Calu3 (cell line): ENCODE data around the genes GUCA1A and GNMT.

DNA sequence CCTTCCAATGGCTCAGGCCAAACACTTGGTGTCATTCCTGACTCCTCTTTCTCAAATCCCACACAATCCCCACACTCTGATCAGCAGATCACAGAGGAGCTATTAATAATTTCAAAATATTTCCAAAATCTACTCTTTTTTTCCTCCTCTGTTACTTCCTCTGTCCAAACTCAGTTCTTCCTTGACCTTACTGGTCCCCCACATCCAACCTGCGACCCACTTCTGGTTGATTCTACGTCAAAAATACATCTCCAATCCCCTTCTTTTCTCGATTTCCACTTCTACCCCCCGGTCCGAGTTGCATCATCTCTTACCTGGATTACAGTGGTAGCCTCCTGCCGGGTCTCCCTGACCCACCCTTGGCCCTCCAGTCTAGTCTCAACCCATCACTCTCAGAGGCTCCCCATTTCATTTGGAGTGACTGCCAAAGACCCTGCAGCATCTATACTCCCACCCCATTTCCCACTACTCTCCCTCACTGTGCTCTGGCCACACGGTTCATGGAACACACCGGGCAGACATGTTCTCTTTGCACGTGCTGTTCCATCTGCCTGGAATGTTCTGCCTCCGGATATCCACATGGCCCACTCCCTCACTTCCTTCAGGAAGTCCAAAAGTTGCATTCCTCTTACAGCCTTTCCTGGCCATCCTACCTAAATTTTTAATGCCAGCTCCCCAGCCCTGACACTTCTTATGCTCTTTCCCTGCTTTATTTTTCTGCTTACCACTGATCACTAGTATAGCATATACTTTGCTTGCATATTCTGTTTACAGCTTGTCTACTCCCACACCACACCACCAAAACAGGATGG, 6.1 kb upstream of the CCND3 start:
- PRO-cap, result no peak

DNA sequence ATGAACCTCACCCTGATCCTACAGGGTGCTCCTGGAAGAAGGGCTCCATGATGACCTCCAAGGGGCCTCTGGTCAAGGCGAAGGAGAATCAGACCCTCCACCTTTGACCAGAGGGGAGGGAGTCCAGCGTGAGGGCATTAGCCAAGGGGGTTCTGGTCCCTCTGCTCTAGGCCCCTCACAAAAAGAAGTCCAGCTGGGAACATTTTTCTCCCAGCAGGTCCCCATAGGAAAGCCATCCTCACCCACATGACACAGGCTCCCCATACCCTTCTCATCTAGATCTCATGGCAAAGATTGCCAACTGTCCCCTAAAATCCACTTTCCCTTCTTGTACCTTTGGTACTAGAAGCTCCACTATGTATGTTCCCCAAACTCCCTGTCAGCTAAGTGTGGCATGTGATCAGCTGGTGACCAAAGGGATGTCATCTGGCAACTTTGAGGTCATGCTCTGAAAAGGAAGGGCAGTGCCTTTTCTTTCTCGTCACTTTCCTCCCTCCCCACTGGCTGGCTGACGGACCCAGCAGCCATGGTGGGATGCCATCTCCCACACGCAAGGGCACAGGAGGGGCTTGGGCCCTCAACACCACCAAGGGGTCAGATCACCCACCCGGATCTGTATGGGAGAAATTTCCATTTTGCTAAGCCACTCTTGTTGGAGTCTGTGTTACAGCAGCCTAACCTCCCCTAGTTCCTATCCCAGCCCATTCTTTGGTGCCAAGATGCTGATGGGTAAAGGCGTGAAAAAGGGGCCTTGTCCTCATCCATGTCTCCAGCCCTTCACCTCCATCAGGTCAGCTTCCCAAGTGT, 23.8 kb upstream of the TAF8 start:
- PRO-cap, result no peak

GRCh38 chr6:42116337-42117591, 25.7 kb downstream of the C6orf132 start:
- PRO-cap, result no peak

- PRO-cap, result bidirectional peak, plus-strand start at chr6:42140232, minus-strand start at chr6:42140009
Observed at GRCh38 chr6:42139812-42140511, 2.5 kb downstream of the C6orf132 start.

GRCh38 chr6:42173231-42173581, at the start of gene GUCA1A:
GUCA1A (plus strand) TSS chr6:42173364.
- PRO-cap, result no peak

DNA sequence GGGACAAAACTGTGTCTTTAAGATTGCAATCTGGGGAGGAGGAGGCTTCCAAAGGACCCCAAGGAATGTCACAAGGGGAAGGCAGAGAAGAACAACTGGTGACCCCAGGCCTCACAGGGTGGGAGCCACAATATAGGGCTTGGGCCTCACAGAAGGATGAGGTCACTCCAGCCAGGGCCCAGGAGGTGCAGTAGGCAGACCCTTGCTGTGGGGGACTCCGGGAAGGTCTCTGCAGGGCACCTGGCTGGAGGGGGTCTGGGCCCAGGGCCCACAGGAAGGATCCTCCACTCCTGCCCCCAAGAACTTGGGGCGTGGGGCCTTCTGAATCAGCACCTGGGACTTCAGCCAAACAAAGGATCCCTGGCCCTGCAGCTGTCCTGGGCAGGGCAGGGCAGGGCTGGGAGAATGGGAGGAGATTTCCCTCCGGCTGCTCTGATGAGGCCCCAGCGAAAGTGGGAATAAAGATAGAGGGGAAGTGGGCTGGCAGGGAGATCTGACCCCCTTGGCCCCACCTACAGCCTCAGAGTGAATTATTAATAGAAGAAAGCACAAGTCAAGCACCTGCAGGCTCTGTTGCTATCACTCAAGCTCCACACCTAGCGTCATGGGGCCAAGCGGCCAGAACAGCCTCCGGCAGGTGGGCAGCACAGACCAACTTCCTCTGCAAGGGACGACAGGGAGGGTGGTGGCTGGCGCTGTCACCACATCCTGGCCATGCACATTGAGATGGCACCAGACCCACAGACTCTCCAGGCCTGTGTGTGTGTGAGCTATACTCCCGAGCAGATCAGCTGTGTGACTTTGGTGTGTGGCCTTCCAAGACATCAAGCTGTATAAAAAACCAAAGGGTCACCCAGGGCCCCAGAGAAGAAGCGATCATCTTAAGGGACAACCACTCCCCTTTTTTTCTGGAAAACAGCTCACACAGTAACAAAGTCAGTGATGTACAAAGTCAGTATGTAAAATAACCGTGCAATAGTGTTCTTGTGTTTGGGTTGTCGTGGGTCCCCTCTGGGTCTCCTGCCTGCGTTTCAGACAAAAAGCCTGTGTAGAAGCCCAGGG, 61.7 kb upstream of the MRPS10 start:
- PRO-cap, result no peak

GRCh38 chr6:42440726-42441456, 10.8 kb downstream of the TRERF1 start:
- PRO-cap, result no peak

DNA sequence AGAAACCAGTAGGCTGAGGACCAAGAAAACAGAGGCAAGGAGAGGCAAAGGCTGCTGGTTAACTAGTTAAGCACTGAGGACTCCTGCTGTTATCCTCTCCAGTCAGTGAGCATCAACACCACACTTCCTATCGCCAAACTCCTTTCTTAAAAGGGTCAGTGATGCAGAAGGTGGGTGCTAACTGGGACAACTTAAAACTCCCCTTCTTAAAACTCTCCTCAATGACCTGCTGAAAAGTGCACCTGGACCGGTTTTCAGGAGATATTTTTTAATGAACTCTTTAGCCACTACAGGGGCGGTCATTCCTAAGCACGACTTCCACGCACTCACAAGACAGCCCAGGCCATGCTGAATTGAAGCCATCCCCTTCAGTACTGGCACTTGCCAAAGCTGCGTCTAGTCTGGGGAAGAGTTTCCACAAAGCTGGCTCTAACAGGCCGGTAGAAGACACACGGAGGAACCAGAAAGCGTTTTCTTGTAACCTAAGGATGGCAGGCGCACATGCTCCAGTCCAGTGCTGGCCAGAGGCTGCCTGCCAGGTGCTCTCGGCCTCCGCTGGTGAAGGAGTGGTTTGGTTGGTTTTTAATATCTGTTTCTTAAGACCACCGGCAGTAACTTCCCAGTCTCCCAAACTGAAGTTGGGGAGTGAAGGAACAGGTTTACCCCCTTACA, 1.5 kb downstream of the TRERF1 start:
- PRO-cap, result no peak

DNA sequence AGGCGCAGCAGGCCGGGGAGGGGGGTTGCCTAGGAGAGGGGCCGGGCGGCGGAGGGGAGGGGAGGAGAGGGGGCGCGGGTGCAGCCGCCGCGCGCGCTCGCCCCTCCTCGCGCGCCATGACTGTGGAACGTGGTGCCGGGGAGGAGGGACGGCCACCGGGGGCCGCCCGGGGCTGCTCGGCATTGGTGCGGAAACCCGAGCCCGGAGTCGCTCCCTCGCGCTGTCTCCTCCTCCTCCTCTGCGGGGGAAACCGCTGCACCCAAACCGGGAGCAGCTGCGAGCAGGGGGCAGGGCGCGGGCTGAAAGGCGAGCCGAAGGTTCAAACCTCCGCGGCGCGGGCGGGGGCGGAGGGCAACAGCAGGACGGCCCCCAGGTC, 1.3 kb upstream of the TRERF1 start:
- PRO-cap, result bidirectional peak, plus-strand start at position 117 of the sequence, minus-strand start at position 122 of the sequence; bidirectional peak, plus-strand start at position 248 of the sequence, minus-strand start at position 240 of the sequence

DNA sequence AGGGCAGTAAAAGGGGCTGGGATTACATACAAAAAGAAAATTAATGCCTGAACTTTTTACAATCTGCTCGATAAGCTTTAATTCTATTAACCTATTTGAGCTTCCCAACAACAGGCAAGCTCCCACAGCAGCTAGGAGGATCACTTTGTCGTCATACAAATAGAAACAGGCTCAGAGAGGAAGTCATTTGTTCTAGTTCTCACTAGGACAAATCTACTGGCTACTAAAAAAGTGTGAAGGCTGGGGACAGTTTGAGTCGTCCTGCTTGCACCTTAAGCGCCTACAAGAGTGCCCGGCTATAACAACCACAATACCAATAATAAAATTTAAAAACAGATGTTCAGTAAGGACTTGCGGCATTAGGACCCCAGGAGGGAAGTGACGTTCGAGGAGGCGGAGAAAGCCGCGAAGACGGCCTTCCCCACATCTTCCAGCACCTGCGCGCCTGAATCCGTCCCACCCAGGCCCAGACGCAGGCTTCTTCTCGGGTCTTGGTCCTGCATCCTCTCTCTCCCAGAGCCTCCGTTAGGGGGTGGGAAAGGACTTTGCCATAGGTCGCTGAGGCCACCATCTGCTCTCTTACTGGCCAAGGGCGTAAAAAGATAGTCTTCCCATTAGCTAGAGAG, 439 bp upstream of the CNPY3 start:
- PRO-cap, result bidirectional peak, plus-strand start at position 448 of the sequence, minus-strand start at position 380 of the sequence

DNA sequence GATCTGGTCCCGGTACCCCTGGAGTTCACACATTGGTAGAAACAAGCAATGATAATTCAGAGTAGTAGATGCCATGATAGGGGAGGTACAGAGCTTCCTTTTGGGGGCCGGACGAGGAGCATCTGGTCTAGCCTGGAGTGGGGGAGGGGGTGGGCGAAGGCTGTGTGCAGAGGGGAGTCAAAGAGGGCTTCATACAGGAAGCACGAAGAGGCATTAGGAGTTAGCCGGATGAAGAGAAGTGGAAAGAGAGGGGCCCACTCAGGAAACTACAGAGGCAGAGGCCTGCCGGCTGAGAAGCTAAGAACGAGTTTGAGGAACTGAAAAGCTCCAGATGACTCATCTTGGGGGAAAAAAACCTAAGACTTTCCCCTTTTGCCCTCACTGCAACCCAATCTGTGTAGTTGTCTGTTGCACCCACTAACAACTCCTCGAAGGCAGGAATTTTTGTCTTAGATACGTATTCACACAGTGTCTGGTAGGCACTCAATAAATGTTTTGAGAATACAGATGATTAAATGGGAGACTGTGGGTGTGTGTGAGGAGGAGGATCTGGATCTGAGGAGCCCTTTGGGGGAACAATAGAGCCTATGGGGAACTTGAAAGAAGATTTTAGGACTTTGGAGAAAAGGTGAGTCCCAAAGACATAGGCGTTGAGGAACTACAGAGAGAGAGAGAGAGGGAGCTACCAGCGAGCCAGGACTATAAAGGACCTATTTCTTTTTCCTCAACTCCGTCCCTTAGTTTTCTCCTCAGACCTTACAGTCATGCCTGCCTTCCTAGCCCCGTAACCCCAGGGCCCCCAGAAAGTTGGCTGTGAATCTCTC, 809 bp downstream of the CNPY3 start:
- PRO-cap, result bidirectional peak, plus-strand start at position 378 of the sequence, minus-strand start at position 311 of the sequence

GRCh38 chr6:42959998-42961006, at the start of gene GNMT:
GNMT (plus strand) TSS chr6:42960754.
- PRO-cap, result bidirectional peak, plus-strand start at chr6:42960754, minus-strand start at chr6:42960650

DNA sequence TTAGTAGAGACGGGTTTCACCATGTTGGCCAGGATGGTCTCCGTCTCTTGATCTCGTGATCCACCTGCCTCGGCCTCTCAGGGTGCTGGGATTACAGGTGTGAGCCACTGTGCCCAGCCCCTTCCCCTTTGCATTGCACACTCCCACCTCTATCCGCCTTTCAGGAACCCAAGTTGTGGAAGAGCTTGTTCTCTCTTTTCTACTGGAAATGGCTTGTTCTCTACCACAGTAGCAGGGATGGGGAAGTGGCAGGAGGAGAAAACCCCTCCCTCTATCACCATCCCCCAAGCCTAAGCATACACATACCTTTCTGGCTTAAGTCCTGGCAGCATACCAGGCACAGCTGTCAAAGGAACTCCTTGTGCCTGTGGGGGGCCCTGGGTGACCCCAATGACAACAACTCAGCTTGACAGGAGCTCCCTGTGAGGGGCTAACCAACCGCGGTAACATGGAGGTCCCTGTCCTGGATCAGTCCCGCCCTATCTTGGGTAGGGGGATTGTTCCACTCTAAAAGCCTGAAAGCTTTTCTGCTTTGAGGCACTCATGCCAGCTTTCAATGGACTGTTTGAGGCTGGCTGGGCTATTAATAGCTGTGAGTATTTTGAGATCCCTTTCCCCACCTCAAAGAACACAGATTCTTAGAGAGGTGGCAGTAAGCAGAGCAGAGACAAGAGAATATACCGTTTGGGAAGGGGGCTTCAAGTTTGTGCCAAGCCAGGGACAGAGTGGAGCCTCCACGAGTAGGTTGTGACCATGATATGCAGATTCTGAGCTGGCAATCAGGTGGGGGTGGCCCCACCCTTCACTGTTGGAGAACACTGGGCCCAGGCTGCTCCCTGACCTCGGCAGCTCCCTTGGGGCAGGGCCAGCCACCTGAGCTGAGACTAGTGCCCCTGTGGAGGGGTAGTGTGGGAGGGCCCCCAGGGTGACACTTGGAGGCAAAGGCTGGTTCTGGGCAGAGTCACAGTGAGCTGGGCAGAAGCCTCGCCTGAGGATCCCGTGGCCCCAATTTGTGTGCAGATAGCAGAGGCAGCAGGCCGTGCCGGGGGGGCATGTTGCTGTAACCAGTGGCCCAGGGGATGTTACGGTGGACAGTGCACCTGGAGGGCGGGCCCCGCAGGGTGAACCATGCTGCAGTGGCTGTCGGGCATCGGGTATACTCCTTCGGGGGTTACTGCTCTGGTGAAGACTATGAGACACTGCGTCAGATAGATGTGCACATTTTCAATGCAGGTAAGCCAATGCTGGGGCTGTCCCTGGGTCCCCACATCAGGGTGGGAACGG, 2.5 kb downstream of the KLHDC3 start:
- PRO-cap, result no peak

DNA sequence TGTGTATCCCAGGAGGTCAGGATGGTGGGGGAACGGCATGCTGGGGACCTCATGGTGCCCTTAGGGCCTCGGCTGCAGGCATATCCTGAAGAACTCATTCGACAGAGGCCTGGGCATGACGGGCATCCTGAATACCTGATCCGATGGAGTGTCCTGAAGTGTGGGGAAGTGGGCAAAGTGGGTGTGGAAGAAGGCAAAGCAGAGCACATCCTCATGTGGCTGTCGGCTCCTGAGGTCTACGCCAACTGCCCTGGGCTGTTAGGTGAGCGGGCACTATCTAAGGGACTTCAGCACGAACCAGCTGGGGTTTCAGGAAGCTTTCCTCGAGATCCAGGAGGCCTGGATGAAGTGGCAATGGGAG, 2.3 kb downstream of the CUL9 start:
- PRO-cap, result no peak

DNA sequence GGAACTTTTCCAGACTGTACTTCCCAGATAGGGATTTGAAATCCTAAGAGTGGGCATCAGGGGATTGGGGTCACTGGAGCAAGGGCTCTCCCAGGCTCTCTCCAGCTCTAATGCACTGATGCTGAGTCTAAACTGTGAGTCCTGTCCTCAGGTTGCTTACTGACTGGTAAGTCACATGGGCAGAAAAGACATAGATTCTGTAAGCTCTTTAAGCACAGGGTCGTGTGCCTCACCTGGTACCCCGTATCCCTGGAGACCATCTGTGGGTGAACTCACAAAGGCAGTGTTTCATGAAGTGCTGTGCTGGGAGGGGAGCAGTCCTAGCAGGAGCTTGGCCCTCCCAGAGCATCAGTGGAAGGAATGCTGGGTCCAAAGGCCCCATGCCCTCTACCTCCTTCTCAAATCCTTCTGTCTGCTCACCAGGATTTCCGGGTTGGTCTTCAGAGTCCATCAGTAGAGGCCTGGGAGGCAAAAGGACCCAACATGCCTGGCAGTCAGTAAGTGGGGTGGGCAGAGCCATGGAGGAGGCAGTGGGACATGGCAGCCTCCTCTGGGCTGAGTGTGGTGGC, 5.5 kb downstream of the DNPH1 start:
- PRO-cap, result no peak

- PRO-cap, result bidirectional peak, plus-strand start at chr6:43247354, minus-strand start at chr6:43247248
Observed at GRCh38 chr6:43247171-43247869, 4.0 kb downstream of the TTBK1 start.

- PRO-cap, result no peak
Observed at GRCh38 chr6:43267257-43267642, 24.0 kb downstream of the TTBK1 start.

DNA sequence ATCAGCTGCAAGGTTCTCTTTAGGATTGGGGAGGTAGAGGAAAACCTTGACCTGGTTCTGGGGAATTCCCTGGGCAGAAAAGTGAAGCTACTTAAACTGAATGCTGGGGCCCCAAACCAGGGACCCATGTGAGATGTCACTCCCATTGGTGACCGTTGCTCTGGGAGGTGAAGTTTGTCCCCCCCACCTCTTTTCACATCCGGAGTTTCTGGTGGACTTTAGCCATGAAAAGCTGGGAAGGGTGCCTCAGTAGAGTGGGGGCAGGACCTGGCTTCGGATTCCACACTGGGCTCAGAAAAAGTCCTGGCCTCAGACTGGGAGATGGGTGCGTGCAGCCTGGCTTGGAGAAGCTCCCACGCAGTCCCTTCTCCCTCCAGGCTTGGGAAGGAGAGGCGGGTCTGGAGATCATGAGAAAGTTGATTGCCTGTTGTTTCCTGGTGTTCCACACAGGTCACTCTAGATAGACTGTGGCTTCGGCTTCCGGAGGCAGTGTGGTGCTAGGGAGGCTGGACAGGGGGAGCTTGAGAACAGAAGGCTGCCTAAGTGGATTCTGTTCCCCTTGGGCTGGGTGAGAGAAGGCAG, 13.3 kb downstream of the TJAP1 start:
- PRO-cap, result no peak

GRCh38 chr6:43512692-43513086, 2.5 kb upstream of the LRRC73 start:
- PRO-cap, result no peak

DNA sequence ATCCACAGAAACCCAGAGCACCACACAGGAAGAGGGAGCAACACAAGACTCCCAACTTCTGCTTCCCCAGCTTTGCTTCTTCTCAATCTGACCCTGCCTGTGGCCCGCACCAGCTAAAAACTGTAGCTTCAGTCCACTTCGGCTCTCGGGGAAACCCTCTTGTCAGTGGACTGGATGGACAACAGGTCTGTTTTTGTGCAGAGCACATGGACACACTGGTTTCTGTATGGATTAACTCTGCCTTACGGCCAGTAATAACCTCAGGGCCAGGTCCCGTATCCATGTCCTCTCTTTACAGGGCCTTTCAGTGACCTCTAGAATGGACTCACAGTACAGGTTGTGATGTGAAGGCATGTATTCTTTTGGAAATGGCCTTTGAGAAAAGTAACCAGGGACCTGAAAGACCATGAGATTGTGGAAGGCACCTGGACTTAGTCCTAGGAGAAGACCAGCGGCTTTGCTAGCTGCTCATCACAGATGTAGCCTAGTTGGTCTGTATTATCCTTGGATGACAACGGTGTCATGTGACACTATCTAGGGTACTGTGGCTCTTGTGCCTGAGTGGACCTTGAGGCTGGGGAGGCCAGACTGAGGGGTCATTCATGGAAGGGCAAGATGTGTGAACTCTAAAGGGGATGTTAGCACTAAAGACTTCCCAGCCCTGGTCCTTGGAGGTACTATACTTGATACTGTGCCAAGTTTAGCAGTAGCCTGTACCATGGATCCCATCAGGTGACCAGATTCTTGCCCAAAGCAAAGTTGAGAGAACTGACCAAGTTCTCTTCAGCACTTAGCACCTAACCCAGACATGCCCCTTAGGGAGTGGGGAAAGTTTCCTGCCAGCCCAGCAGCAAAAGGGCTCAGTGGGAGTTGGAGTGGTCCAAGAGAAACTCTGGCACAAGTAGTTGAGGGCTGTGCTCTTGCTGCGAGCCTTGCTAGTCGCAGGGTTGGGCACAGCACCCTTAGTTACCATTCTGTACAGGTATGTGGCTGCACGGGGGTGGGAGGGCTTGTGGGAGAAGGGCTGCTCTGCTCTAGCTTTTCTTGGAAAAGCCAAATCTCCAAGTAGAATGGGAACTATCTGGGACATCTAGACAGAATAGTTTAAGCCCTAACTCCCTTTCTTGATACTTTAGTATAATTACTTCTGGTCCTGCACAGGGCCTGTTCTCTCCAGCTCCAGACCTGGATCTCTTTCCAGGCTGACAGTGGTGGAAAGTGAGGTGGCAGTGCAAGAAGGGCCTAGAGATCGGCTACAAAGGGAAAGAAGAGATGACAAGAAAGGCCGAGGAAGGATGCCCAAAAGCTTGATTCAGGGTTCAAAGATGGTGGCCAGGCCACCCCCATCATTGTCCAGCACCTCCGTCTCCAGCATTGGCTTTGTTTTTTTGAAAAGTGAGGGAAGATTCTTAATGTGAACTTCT, 6.2 kb downstream of the POLR1C start:
- PRO-cap, result no peak